Umbilical cord (tissue), 2 donors: ENCODE measurements around a stretch of chr7.

GRCh38 chr7:157390200-157391140 lies 53.7 kb downstream of the DNAJB6 start:
- RAMPAGE, long total RNA: no peak

DNA sequence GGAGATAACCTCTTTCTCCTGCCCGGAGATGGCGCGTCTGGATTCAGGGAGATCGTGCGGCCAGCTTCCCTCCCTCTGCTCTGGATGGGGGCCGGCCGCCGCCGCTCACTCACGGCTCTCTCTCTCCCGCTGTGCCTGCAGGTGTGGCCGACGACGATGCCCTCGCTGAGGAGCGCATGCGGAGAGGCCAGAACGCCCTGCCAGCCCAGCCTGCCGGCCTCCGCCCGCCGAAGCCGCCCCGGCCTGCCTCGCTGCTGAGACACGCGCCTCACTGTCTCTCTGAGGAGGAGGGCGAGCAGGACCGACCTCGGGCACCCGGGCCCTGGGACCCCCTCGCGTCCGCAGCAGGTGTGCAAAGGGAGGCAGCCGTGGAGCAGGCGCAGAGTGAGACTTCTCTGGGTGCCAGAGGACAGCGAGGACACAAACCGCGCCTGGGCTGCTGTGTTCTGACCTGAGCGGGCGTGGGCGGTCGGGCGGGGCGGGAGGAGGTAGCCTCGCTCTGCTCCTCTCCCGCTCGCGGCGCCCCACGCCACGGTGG lies 72.9 kb downstream of the DNAJB6 start:
- RAMPAGE, long total RNA: no peak

DNA sequence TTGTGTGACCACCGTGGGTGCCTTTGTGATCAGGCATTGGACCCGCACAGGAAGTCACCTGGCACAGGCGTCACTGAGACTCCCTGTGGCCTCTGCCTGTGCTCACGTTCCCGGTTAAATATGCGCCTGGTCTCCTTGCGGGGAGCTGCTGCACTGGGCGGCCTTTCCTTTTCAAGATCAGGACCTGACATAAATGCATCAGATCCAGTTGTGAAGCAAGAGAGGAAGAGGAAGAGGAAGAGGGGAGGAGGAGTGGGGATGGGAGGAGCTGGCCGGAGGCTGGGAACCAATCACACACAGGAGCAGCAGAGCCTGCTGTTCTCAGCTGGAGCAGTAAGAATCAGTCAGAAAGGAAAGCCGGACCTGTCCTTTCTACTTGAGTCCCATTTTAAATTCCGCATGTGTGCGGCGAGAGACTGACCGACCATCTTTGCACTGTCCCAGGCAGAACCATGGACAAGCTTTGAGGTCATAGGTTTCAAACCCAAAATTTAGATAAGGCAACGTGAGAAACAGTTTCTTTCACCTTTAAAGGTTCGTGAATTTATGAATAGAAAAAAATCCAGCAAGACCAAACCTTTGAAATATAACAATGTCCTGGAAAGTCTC lies 248.8 kb downstream of the DNAJB6 start:
- RAMPAGE, long total RNA: no peak

DNA sequence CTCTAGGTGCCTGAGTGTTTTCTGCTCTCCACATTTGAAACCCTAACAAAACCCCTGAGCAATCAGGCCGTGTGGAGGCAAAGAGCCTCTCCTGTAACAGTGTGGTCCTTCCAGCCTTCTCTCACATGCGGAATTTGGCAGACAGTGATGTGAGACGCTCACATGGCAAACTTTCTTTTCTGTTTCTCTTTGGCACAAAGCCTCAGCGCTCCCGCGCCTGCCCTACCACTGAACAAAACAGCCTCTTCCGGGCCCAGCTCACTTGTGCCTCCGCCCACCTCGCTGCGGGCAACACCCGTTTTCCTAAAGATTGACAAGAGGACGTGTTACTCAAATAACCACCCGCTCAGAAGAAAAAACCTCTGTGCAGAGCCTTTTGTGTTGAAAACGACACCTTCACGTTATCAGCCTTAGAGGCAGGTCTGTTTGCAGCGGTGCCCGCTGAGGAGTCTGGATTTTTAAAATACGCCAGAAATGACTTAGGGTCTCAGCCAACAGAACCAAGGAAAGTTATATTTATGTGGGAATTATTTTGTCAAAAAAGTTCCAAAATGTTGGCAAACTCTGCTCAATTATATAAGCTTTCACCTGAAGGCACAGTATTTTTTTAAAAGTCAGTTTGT lies 515.0 kb downstream of the DNAJB6 start:
- RAMPAGE, long total RNA: no peak

DNA sequence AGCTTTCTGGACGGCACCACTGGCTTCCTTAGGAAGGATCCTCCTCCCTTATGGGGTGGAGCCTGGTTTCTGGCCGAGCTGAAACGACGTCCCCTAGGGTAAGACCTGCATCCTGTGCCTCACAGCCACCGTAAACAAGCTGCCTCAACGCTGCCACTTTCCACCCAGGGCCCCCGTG lies 568.9 kb downstream of the DNAJB6 start:
- RAMPAGE, long total RNA: no peak

- RAMPAGE, long total RNA: no peak
Observed at GRCh38 chr7:158135428-158135828, 452.2 kb downstream of the PTPRN2 start.

- RAMPAGE, long total RNA: no peak
Observed at GRCh38 chr7:158421116-158421409, 166.6 kb downstream of the PTPRN2 start.

GRCh38 chr7:158585463-158586255 lies 2.0 kb downstream of the PTPRN2 start:
- RAMPAGE, long total RNA: no peak

DNA sequence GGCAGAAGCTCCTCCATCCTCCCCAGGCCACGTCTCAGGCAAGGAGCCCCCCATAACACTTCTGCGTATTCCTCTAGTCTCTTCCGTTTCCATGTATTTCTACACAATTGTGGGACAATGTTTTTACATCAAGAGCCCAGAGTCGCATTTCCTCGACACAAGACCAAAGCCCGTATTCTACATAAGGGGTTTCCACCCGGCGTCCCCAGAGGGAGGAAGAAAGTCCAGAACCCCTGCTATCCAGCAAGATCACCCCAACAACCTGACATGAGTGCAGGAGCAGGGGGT lies 37.7 kb upstream of the NCAPG2 start:
- RAMPAGE, long total RNA: no peak

DNA sequence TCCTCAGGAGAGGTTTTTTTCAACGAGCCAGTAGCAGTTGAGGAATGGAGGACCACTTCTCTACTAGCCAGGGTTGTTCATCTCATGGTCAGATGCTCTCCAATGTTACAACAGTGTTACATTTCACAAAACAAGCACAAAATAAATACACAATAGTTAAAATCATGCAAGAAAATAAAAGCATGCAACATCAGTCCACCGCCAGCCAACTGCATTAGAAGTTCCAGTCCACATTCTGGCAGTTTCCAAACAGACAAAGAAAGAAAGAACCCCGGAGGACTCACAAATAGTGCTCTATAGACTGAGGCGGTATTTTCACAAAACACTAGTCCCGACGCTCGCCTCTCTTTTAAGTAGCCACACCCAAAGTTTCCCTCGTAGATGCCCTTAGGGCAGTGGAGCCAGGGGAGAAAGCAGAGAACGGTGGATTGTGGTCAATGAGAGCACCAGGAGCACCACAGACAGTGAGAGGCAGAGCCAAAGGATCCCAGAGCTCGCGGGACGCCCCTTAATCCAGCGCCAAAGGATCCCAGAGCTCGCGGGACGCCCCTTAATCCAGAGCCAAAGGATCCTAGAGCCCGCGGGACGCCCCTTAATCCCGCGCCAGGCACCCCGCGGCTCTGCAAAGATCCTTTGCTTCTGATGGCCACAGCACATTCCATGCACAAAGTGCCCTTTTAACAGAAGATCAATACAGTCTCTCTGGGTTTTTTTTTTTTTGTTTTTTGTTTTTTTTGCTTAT lies 52.6 kb upstream of the NCAPG2 start:
- RAMPAGE, long total RNA: no peak

- RAMPAGE, long total RNA: no peak
Observed at GRCh38 chr7:158775526-158776248, 53.6 kb downstream of the ESYT2 start.

- RAMPAGE, long total RNA: no peak
Observed at GRCh38 chr7:158776318-158776845, 52.9 kb downstream of the ESYT2 start.

DNA sequence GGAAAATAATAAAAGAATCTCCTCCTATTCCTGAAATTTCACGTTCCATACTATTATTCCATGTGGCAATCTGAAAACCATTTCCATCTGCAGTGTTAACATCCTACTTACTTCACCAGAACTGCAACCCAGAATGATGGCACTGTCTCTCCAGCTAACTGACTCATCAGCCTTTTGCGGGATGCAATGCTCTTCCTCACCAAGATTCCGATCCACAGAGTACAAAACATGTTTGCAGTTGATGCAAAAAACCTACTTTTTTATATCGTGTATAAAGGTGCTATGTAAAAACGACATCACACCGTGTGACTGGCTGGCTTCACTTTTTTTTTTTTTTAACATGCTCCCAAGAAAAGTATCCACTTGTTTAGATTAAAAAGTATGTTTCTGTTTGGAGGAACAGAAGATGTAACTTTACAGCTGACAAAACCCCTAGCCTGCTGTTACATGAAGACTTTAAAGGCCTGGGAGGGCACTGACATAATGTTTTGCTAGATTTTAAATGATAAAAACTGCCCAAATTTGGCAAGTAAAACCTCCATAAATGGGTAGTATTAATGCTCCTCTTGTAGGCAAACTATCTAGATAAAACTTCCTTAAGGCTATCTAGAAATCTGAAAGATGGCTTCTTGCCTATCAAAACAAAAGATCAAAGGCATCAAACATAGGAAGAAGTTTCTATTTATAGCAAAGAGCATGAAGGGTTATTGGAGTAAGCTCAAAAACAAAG lies 50.6 kb downstream of the ESYT2 start:
- RAMPAGE, long total RNA: no peak

DNA sequence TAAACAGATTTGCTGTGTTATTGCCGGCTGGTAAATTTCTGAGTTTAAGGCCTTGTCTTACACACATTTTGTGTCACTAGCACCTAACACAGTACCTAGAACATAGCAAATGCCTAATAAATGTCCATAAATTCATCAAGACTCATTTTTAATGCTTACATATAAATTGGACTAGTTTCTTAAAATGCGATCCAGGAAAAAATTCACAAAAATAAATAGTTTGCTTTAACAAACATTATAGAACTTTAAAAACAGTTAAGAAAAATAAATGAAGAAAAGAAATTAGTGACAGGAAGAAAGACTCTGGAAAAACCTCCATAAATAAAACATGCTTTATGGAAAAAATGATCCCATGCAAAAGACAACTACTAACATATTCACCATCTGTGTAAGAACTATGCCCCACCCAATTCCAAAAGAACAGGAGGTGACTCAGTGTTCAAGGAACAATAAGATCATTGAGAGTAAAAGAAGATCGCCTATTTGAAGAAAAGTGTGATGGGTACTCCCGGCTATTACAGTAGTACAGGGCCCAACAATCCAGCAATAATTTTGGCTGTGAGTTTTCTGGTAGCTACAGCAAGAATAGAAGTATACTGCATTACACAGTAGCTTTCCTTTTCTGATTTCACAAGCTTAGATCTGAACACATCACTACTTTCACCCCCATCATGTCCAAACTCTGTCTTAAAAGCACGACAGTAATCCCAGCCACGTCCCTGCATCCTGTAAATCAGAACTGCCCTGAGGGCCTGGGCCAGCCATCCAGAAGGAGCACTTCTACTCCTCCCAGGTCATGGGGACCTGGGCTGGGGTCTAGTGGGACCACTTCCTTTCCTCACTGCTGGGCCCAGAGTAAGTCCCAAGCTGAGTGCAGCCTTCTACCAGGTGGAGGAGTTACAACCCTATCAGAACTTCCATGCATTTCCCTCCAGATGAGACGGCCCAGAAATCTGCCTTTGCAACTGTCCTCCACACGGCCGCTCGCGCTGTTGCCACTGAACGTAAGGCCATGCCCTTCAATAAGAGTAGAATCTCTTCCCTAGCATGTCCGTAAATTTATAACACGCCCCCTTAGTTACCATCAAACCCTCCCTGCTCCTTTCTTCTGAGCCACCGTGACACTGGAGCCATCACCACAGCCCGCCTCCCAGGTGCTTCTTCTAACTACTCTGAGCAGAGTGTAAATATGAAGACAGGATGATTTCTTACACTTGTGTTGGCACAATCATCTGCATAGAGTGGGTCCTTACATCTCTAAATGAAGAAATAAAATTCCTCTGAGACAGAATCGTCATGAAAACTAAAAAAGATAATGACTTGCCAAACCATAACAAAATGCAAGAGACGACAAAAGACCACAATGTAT lies 8.0 kb downstream of the ESYT2 start:
- RAMPAGE, long total RNA: no peak

GRCh38 chr7:158824715-158825562 lies 4.4 kb downstream of the ESYT2 start:
- RAMPAGE, long total RNA: no peak

GRCh38 chr7:158834637-158835502 lies 5.6 kb upstream of the ESYT2 start:
- RAMPAGE, long total RNA: no peak

DNA sequence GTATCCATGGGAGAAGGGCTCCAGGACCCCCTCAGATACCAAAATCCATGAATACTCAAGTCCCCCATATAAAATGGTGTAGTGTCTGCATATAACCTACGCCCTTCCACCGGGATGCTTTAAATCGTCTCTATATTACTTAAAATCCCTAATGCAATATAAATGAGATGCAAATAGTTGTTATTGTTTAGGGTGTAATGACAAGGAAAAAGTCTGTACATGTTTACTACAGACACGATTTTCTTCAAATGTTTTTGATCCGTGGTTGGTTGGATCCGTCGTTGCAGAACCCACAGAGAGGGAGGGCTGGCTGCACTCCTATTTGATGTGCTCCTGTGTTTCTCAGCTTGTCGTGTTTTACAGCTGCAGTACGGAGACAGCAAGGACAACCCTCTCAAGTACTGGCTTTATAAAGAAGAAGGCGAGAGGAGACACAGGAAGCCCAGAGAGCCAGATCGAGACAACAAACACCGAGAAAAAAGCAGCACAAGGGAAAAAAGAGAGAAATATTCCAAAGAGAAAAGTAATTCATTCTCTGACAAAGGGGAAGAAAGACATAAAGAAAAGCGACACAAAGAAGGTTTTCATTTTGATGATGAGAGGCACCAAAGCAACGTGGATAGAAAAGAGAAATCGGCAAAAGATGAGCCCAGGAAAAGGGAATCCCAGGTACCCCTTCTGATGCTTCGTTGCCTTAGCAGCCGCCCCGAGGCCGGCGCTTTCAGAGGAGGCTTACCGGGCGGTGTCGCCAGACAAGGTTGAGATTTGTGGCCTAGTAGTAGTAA lies 23.2 kb downstream of the DYNC2I1 start:
- RAMPAGE, long total RNA: no peak

GRCh38 chr7:158976468-158976775 lies 120.1 kb downstream of the DYNC2I1 start:
- RAMPAGE, long total RNA: no peak

DNA sequence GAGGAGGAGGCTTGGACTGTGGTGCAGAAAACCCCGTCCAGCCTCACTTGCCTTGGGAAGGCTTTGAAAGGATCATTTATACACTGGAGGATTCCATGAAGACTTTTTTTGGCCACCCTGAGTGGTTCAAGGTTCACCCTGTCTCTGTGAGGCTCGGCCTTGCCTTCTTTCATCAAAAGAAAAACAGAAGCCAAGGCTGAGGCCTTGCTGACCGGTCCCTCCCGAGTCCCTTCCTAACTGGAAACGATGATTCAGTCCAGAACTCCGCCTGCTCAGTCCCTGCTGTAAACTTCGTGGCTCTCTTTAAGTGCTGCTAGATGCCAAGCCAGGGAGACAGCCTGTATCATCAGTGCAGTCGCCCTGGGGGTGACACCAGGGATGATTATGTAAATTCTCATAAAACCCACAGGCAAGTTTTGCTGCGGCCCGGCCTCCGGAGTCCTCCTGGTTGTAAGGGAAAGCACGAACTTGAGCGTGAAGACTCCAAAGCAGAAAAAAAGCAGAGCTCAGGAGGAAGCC lies 123.2 kb downstream of the DYNC2I1 start:
- RAMPAGE, long total RNA: no peak

- RAMPAGE, long total RNA: no peak
Observed at GRCh38 chr7:159012634-159013234, 131.9 kb downstream of the VIPR2 start.